Heart (tissue), 3 donors: Measurements from ENCODE around the genes AREL1 and PGF.

DNA sequence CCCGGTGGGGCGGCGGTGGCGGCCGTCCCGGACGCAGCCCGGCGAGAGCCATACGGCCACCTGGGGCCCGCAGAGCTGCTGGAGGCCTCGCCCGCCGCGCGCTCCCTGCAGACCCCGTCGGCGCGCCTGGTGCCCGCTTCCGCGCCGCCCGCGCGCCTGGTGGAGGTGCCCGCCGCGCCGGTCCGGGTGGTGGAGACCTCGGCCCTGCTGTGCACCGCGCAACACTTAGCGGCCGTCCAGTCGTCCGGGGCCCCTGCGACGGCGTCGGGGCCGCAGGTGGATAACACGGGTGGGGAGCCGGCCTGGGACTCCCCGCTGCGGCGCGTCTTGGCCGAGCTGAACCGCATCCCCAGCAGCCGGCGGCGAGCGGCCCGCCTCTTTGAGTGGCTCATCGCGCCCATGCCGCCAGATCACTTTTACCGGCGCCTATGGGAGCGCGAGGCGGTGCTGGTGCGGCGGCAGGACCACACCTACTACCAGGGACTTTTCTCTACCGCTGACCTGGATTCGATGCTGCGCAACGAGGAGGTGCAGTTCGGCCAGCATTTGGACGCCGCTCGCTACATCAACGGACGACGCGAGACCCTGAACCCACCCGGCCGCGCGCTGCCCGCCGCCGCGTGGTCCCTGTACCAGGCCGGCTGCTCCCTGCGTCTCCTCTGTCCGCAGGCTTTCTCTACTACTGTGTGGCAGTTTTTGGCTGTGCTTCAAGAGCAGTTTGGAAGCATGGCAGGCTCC is 691 bp downstream of the RIOX1 start:
- RAMPAGE, long total RNA, 2 experiments = no peak in any of the 2 experiments

DNA sequence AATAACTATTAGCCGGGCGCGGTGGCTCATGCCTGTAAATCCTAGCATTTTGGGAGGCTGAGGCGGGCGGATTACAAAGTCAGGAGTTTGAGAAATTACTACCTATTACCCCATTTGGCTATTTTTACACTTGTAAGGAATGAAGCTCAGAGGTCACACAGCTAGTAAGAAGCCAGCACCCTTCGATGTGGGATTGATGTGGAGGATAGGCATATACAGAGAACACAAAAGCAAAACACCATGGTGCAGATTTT is 459 bp upstream of the ACOT2 start:
- RAMPAGE, long total RNA, 2 experiments = no peak in any of the 2 experiments

DNA sequence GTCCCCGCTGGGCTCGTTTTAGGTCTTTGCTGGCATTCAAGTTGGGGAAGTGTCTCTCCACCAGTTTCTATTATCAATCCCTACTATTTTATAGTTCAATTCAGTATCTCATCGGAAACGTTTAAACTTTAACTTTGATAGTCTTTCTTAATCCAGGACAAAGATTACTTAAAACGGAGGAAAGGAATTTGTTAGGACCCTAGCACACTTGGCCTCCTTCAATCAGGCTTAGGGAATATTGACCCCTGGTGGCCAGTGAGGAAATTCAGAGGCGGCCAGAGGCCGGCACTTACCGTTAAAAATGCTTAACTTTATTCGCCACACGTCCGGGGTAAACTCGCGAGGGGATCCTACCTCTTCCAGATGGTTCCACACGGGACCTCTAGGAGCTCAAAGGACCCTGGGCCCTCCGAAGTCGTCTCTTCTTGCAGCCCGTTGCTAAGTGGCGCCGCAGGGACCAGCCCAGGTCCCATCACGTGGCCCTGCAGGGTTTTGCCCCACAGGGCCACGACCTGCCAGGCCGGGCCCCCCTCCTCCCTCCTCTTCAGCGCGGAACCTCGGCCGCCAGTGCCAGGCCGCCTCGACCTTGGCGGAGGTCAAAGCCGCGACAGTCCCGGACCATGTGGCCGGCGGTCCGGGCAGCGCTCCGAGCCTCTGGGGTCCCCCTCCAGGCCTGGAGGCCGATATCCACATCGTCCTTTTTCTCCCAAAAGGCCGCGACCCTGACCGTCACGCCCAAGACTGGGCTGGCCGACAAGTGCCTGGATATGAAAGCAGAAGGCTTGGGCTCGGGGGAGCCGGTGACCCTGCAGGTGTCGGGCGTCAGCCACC is 11.2 kb upstream of the DNAL1 start:
- RAMPAGE, long total RNA, 2 experiments = start-site peak on the minus strand in 1 of 2 experiments, centred at position 524 of the sequence, 15 to 81 reads per replicate

DNA sequence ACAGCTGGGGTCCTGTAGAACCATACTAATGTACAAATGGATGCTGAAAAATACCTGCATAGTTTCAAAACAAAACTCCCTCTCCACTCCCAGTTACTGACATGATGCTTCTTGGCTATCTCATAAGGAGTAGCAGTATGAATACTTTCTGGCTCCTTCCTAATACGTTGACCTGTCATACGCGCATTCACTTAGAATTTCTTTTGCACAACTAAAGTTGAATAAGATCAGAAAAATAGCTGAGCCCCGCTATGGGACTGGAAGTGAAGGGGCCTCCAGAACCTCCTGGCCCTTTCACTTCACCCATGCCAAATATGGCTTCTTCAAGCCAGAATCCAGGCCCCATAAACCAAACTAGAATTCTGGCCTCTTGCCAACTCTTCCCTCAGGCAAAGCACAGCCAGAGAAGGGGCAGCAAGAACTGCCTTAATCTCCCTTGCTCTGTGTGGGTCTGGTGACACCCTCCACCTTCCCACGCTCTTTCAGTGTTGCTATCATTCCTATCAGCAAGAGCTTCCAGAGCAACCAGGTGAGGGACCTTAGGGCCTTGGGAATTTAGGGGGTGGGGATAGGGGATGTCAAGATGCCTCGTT is 3.0 kb upstream of the PNMA1 start:
- RAMPAGE, long total RNA, 2 experiments = no peak in any of the 2 experiments

- RAMPAGE, long total RNA, 2 experiments = start-site peak on the minus strand in 1 of 2 experiments, at chr14:73719102-73719143 at its widest, 176 reads per replicate
Measured at GRCh38 chr14:73718432-73719584, 4.6 kb upstream of the PNMA1 start.

GRCh38 chr14:73724352-73724666 is 10.1 kb upstream of the PNMA1 start:
- RAMPAGE, long total RNA, 2 experiments = no peak in any of the 2 experiments

GRCh38 chr14:73743043-73744011 is 16.8 kb downstream of the MIDEAS start:
- RAMPAGE, long total RNA, 2 experiments = no peak in any of the 2 experiments

DNA sequence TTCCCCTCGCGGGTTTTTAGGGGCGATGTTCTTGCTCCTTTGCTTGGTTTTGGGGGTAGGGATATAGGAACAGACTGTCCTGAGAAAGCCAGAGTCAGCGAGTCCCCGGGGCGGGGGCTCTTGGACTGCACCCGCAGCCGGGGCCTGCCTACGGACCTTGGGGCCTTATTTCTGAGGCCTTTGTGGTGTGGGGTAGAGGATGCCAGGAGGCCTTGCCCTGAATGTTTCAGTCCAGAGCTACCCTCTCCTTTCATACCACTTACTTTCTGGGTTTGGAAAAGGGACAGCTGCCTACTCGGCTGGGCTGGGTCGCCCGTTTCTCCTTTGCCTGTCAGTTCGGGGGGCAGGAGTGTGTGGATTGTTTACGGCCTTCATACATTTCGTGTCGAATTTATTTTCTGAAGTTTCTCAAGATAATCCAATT is 457 bp downstream of the ZNF410 start:
- RAMPAGE, long total RNA, 2 experiments = no peak in any of the 2 experiments

- RAMPAGE, long total RNA, 2 experiments = no peak in any of the 2 experiments
Measured at GRCh38 chr14:73951000-73951207, 802 bp downstream of the COQ6 start.

DNA sequence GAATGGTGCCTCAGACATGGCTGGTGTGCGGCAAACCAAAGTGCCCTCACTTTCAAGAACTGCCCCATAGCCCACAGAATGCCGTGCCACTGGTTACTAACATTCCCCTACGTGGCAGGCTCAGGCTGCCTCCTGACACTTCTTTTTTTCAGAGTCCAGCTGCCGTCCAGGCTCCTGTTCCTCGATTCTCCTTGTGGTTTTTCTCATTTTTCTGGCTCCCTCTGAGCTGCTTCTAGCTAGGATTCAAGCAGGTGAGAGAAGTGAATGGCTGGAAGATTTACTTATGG is 19.3 kb downstream of the ABCD4 start:
- RAMPAGE, long total RNA, 2 experiments = no peak in any of the 2 experiments

GRCh38 chr14:74572220-74572628 is 39.8 kb downstream of the LTBP2 start:
- RAMPAGE, long total RNA, 2 experiments = no peak in any of the 2 experiments

DNA sequence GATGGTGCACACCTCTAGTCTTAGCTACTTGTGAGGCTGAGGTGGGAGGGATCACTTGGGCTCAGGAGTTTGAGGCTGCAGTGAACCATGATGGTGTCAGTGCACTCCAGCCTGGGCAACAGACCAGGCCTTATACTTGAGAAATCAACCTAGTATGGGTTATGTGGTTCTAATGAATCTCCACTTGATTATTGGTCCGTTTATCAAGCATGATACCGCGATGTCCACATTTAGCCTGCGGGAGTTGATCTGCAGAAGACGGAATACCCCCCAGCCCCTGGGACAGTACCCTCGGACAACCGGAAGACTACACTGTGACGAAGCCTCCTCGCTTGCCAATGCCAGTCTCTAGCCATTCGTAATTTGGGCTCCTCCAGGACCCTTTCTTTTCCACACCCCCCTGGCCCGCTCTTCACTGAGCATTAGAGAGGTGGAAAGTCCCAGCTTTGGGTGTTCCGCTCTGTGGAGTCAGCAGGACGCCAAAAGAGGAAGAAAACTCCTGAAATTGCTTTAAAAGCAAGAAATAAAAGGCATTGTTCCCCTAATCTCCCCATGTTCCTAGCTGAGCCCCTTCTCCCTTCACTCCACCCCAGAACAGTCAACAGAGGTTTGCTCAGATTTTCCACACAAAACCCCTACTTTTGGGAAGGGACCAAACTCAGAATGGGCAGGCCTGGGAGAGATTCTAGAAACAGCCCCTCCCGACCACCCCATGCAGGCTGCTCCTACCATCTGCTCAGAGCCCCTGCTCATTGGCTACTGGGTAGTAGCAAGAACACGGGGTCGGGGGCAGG is 19.3 kb downstream of the LTBP2 start:
- RAMPAGE, long total RNA, 2 experiments = no peak in any of the 2 experiments

GRCh38 chr14:74599141-74599886 is 12.7 kb downstream of the LTBP2 start:
- RAMPAGE, long total RNA, 2 experiments = no peak in any of the 2 experiments

DNA sequence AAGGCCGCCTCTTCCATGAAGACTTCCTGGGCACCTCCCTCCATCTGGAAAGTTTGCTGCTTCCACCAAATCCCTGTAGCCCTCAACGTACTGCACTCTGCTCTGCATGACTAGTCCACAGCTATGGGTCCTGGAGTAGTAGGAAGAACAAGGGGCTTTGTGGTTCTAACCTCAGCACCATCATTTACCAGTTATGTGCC is 8.4 kb upstream of the LTBP2 start:
- RAMPAGE, long total RNA, 2 experiments = no peak in any of the 2 experiments

GRCh38 chr14:74712392-74713507 is at the start of gene AREL1:
AREL1 (minus strand) TSS chr14:74713080.
- RAMPAGE, long total RNA, 2 experiments = start-site peak on the plus strand in 2 of 2 experiments, at chr14:74713146-74713200 at its widest, 354 to 1,802 reads per replicate

- RAMPAGE, long total RNA, 2 experiments = no peak in any of the 2 experiments
Measured at GRCh38 chr14:74778433-74778744, 15.3 kb downstream of the YLPM1 start.

- RAMPAGE, long total RNA, 2 experiments = no peak in any of the 2 experiments
Measured at GRCh38 chr14:74852989-74853498, 22.9 kb downstream of the PROX2 start.

DNA sequence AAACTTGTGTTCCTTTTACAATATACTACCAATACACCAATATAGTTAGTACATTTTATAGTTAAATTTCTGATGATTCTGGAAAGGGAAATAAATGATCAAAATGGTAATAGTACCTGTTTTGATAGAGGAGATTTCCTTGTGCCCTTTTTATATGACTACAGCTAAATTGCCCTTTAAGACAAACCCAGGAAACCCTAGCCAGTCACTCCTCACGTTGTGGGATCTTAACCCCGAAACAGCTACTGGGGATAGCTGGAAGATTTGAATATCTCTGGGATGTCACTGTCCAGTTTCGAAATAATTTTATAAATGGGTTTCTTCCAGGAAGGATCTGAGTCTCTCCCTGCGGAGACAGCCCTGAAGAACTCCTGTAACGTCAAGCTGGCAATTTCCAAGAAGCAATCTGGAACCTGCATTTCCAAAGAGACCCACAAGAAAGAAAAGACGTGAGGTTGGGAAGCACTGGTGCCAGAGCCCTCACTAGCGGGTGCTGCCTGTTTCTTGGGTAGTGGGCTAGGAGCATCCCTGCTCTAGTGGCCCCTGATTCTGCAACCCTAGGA is 21.0 kb downstream of the PROX2 start:
- RAMPAGE, long total RNA, 2 experiments = no peak in any of the 2 experiments

GRCh38 chr14:74955077-74956164 is at the start of gene PGF:
PGF (minus strand) TSS chr14:74955597.
- RAMPAGE, long total RNA, 2 experiments = no peak in any of the 2 experiments

- RAMPAGE, long total RNA, 2 experiments = no peak in any of the 2 experiments
Measured at GRCh38 chr14:74957873-74958326, 2.5 kb upstream of the PGF start.